Pulmonary artery (tissue), 1 donor: ENCODE data around the gene GPD2.

DNA sequence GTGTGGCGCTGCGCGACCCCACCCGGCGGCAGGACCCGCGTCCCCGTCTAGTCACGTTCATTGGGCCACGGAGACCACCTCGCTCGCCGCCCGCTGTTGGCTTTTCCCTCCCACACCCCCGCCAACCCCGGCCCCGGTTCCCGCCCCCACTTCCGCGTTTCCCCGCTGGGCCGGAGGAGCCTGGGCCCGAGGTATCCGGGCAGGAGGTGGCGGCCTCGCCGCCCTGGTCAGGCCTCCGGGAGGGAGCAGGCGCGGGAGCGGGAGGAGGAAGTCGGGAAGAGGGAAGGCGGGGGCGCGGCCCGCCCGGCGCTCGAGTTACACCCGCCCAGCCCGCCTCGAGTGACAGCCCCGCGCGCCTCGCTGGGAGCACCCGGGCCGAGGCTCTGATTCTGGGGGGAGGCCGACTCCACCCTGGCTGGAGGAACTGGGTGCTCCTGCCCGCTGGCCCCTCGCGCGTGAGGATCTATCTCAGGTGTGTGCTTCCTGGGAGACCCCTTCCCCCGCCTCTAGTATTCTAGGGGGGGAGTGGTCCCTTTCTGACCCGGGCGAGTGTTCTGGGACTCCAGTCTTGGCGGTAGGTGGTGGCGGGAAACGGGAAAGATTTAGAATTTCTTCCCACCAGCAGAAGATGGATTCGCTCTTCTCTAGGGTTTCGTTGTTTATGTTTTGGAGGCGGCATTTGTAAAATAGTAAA lies at the start of gene GPD2:
GPD2 (plus strand) TSS at position 338 of the 694 bp plus-strand sequence.
- PRO-cap: bidirectional peak, plus-strand start at position 386 of the sequence, minus-strand start at position 237 of the sequence

DNA sequence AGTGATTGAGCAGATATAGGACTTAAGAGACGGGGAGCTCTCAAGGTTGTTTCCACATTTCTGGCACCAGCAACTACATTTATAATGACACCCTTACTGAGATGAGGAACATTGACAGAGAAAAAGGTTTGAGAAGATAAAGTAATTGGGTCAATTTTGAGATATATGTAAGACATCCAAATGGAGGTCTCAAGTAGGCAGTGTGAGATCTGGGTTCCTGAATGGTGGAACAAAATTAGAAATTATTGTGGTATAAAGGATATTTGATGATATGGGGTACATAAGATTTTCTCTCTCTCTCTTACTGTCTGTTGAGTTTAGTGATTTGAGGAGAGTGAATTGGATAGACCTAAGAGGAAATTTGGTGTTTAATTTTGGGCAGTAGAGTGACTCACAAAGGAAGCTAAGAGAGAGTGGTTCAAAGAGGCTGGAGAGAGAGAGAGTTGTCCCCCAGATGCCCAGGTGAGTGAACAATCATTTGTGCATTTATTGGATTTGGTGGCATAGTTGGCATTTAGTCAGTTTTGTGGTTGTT lies 56.7 kb downstream of the GPD2 start:
- PRO-cap: no peak

DNA sequence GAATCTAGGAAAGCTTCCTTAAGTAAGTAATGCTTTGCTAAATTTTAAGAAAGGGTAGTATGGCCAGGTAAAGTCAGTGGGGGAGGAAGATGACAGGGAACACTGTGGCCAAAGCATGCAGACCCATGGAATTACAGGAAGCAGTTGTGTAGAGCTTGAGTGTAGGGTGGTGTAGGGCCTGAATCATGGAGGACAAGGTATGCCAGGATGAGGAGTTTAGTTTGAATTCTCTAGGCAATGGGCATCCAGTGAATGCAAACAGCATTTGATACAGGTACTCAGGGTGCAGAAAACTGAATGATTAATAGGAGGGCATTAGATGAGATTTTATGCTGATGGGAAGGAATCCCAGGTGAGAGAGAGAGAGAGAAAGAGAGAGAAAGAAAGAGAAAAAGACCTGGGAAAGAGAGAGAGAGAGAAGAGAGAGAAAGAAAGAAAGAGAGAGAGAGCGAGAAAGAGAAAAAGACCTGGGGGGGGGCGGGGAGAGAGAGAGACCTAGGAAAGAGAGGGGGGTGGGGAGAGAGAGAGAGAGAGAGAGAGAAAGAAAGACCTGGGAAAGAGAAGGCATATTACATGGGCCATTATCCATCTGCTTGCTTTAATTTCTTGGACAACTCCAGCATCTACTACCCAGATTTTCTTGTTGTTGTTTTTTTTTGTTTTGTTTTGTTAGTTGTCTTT lies 98.9 kb downstream of the GPD2 start:
- PRO-cap: no peak

- PRO-cap: no peak
Observed at GRCh38 chr2:157183161-157183537, 74.4 kb upstream of the GALNT5 start.

GRCh38 chr2:157380231-157380562 lies 54.6 kb upstream of the ERMN start:
- PRO-cap: no peak

DNA sequence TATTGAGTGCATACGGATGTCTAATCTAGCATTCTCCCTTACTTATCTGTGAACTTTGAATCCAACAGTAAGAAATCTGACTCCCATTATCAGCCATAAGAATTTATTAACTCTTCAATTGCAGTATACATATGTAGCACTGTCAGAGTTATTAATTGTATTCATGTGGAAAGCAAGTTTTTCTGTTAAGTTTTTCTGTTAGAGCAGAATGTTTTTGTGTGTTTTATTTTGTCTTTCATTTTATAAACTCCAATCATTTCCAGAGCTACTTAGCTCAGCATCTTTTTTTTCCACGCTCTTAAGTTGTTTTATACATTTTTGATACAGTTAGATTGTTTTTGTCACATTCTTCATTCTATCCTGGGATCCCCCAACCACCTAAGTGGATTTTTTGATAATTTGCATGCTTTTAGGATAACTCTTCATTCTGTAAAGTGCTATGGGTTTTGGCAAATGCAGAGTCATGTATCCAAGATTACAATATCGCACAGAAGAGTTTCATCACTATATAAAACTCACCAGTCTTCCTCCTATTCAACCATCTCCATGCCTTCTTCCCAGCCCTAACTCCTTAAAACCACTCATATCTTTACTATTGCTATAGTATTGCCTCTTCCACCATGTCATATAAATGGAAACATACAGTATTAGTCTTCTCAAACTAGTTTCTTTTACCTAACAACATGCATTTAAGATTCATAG lies 34.5 kb downstream of the CYTIP start:
- PRO-cap: no peak

DNA sequence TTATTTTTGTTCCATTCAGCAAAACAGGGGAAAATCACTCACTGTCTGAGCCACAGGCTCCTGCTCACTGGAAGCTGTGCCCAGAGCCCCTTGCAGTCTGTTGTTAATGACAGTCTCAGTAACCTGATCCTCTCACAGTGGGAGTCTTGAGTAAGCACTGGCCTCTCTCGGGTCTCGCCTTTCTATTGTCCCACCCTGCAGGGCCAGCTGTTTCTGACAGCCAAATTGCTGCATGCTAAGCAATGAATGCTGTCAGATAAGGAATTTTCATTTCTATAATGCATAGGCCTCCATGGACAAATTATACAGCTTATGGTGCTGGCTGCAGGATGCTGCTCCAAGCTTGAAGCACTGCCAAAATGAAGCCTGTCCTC lies 37.1 kb downstream of the ACVR1 start:
- PRO-cap: no peak

- PRO-cap: no peak
Observed at GRCh38 chr2:157875332-157875575, 876 bp downstream of the ACVR1 start.

GRCh38 chr2:158458601-158459097 lies 1.9 kb downstream of the PKP4 start:
- PRO-cap: no peak

DNA sequence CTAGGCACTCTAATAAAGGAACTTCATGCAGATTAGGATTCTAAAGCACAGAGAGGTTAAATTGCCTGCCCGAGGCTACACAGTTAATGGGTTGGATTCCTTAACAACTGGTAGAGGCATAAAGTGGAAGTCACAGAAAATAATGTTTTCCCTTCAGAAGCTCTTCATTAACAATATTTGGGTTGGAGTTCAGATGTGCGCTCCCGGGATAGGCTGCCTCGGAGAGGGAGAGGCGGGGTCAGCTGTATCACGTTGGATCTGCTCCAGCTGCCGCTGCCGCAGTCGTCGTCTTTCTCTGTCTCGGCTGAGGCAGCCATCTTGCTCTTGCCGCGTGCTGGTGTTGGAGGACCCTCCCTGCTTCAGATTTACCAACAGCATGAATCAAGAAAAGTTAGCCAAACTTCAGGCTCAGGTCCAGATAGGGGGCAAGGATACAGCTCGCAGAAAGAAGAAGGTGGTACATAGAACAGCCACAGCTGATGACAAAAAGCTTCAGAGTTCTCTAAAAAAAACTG lies 35.1 kb downstream of the TANC1 start:
- PRO-cap: no peak

DNA sequence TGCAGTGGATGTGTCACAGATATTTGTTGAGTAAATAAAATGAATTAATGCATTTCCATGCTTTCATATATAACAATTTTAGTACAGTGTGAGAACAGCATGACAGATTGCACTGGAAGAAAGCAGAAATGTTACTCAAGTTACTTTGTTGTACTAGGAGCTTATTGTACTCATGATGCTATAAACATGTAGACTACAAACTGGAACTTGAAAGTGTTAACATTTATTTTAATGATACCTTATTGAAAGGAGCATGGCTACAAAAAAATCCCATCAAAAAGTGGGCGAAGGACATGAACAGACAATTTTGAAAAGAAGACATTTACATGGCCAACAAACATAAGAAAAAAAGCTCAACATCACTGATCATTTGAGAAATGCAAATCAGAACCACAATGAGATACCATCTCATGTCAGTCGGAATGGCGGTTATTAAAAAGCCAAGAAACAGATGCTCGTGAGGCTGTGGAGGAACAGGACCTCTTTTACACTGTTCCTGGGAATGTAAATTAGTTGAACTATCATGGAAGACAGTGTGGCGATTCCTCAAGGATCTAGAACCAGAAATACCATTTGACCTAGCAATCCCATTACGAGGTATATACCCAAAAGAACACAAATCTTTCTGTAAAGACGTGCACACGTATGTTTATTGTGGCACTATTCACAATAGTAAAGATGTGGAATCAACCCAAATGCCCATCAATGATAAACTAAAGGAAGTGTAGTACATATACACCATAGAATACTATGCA lies 158.6 kb downstream of the TANC1 start:
- PRO-cap: no peak

DNA sequence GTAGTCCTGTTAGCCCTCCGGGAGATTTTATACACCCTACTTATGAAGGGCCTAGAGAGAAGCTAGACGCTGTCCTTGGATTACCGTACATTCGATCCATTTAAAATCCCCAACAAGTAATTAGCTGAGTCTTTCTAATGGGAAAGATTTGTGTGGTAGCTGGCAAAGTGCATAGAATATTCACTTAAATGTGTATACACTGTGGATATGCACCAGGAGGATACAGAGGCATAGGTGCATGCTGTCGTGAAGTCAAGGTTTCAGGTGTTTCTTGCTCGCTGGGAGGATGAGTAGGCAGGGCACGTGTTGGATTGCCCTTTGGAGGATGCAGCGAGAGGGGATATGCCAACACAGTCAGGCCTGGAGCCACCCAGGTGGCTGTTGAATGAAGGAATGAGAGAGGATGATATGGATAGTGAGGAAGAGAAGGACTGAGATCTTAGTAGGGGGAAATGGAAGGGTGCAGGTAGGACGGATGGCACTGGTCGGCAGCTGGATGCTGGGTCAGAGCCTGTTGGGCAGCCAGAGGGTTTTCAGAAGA lies 119.0 kb downstream of the WDSUB1 start:
- PRO-cap: no peak

DNA sequence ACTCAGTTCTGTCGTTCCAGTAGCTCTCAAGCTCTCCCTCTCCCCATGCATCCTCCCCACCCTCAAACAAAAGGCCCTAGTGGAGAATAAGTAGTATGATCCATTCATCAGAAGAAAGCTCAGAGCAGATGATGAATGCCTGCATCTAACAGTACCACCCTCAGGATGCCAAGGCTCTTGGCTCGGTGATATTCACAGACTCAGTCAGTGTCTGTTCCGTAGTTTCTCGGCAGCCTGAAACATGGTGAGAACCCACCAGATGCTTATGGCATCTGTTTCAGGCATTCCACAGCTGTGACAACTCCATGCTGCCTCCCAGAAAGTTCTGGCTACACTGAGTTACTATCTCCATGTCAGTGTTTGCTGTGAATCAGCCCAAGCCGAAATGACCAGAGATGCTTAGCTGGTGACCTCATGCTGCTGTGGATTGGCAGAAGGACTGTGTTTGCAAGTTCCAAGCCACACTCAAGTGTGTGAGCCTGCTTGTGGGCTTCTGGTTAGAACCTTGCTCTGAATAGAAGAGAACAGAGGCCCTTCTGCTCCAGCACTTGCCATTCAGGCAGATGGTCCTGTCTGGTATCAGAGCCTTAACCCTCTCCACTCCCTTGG lies 83.9 kb downstream of the WDSUB1 start:
- PRO-cap: unidirectional peak, minus-strand start at position 236 of the sequence

DNA sequence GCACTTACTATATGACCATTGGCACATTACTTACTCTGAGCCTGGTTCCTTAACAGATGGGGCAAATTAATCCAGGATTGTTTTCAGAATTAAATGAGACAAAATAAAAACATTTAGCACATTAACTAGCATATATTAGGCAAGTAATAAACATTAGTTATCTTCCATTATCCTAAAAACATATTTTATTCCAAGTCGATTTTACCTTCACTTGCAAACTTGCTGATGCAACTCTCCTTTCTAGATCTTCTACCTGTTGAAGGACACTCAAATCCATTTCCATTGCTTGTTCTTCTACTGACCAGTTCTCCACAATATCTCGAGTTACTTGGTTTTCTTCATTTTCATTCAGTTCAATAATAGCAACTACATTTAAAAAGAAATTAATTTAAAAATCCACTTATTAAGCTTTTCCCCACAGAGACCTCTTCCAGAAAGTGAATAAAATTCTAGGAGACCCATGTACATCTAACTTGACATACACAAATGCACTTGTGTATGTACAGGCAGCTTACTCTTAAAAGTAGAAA lies 60.8 kb upstream of the WDSUB1 start:
- PRO-cap: no peak

DNA sequence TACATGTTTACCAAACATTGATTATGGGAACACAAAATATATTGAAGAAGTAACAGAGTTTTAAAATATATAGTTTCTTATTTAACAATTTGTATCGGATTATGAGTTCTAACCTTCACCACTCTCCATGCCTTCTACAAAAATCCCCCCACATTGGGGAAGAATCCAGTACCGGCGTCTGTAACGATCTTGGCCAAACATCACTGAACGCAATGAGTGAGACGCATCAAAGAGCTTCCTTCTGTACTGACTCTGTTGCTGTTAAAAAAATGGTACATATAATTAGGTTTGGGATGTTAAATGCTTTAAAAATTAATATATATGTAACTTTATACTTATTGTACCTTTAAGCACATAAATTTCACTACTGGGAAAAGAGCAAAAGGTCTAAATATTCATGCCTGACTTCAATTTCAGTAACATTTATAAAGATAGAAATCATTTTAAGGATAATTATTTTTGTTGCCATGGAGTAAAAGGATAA lies 86.5 kb upstream of the WDSUB1 start:
- PRO-cap: no peak

DNA sequence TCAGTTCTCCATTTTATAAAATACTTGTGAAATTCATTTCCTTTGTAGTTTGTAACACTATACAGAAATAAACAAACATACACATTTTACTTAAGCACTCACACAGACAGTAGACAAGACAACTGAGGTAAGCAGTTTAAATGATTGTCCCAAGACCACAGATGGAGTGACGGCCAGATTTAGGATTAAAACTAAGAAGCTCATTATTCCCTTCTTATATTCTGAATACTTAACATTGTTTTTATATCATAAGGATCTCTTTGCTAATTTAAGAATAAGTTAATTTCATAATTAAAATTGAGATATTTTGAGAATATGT lies 100.9 kb downstream of the BAZ2B start:
- PRO-cap: no peak

- PRO-cap: no peak
Observed at GRCh38 chr2:159617663-159617976, 1.3 kb upstream of the BAZ2B start.

- PRO-cap: no peak
Observed at GRCh38 chr2:159738468-159738854, 26.2 kb downstream of the MARCHF7 start.

GRCh38 chr2:159750398-159751496 lies 38.4 kb downstream of the MARCHF7 start:
- PRO-cap: no peak

GRCh38 chr2:159996708-159997669 lies 65.4 kb downstream of the PLA2R1 start:
- PRO-cap: no peak